H1 (cell line): ENCODE data around the genes ERVV-1, VN1R4, ZNF765 and CACNG8.

GRCh38 chr19:53007196-53007846 is 6.4 kb upstream of the ERVV-1 start:
- RRBS: no CpG with 5 or more reads among the region's 10 CpGs
CAGE:
- cytosol, long polyA plus RNA: no peak
- long polyA plus RNA: no peak
- nucleus, long polyA plus RNA: no peak

- RRBS: no CpG with 5 or more reads among the region's 7 CpGs
CAGE:
- cytosol, long polyA plus RNA: no peak
- long polyA plus RNA: no peak
- nucleus, long polyA plus RNA: no peak
These were observed at the start of gene ERVV-1 for GRCh38 chr19:53013588-53014140. TSS of gene ERVV-1 (plus strand) at chr19:53013921.

DNA sequence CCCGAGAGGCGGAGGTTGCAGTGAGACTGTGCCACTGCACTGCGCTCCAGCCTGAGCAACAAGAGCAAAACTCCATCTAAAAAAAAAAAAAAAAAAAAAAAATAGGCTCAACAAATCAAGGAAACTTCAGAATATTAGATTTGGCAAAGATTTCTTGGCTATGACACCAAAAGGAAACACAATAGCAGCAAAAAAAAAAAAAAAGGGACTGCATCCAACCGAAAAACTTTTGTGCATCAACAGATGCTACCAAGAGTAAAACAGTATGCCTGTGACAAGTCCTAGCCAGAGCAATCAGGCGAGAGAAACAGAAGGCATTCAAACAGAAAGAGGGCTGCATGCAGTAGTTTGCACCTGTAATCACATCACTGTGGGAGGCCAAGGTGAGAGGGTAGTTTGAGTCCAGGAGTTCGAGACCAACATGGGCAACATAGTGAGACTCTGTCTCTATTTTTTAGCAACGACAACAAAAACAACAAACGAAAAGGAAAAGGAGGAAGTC is 23.7 kb downstream of the ZNF160 start:
- RRBS: no CpG with 5 or more reads among the region's 8 CpGs
CAGE:
- cytosol, long polyA plus RNA: no peak
- long polyA plus RNA: no peak
- nucleus, long polyA plus RNA: no peak

- RRBS: 0% methylated on average over 6 of the region's 28 CpGs
CAGE:
- cytosol, long polyA plus RNA: no peak
- long polyA plus RNA: no peak
- nucleus, long polyA plus RNA: start-site peak on the plus strand at chr19:53132476-53132489, 7 reads
These were observed 687 bp downstream of the ZNF415 start for GRCh38 chr19:53131870-53132576.

- RRBS: no CpG with 5 or more reads among the region's 7 CpGs
CAGE:
- cytosol, long polyA plus RNA: no peak
- long polyA plus RNA: no peak
- nucleus, long polyA plus RNA: no peak
These were observed at the start of gene VN1R4 for GRCh38 chr19:53267441-53268012. TSS of gene VN1R4 (minus strand) at chr19:53267723.

DNA sequence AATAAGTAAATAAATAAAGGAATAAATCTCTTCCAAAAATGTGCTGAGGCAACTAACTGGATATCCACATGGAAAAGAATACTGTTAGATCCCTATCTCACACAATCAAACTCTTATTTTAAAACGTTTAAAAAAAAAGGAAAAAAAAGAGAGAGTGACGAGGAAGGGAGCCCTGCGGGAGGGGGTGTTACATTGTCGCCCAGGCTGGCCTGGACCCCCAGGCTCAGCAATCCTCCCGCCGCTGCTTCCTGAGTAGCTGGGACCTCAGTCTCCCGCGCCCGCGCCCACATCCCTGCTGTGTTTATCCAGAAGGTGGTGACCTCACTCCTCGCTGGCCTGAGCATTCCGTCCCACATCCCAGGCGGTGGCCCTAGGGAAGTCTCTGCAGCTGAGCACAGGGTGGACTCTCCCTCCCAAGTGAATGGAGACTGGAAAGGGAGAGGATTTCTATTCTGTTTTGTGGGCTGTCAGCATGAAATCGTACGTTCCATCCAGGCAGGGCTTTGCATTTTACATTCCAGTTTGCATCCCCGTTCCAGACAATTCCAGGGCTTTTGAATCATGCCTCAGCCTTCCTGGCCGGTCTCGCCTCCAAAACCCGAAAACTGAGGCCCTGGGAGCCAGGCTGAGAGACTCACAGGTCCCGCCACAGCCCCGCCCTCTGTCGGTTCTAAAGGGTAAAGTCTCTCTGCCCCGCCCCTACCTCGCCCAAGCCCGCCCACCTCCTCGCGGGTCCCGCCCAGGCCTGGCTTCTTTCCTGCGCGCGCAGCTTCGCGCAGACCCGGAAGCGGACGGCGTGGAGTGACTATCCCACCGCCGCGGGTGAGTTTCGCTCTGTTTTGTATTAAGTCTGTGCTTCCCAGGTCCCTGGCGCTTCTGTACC is at the start of gene ZNF765:
TSS of gene ZNF765 (plus strand) at position 778 of the 883 bp plus-strand sequence.
- RRBS: no CpG with 5 or more reads among the region's 42 CpGs
CAGE:
- cytosol, long polyA plus RNA: start-site peak on the plus strand centred at position 773 of the sequence, 23 bp wide, 146 reads
- long polyA plus RNA: start-site peak on the plus strand centred at position 781 of the sequence, 42 bp wide, 147 and 148 reads in 2 replicates
- nucleus, long polyA plus RNA: start-site peak on the plus strand centred at position 779 of the sequence, 12 bp wide, 507 reads

GRCh38 chr19:53422972-53423409 is 8.8 kb upstream of the ZNF761 start:
- RRBS: no CpG with 5 or more reads among the region's 11 CpGs
CAGE:
- cytosol, long polyA plus RNA: no peak
- long polyA plus RNA: no peak
- nucleus, long polyA plus RNA: no peak

DNA sequence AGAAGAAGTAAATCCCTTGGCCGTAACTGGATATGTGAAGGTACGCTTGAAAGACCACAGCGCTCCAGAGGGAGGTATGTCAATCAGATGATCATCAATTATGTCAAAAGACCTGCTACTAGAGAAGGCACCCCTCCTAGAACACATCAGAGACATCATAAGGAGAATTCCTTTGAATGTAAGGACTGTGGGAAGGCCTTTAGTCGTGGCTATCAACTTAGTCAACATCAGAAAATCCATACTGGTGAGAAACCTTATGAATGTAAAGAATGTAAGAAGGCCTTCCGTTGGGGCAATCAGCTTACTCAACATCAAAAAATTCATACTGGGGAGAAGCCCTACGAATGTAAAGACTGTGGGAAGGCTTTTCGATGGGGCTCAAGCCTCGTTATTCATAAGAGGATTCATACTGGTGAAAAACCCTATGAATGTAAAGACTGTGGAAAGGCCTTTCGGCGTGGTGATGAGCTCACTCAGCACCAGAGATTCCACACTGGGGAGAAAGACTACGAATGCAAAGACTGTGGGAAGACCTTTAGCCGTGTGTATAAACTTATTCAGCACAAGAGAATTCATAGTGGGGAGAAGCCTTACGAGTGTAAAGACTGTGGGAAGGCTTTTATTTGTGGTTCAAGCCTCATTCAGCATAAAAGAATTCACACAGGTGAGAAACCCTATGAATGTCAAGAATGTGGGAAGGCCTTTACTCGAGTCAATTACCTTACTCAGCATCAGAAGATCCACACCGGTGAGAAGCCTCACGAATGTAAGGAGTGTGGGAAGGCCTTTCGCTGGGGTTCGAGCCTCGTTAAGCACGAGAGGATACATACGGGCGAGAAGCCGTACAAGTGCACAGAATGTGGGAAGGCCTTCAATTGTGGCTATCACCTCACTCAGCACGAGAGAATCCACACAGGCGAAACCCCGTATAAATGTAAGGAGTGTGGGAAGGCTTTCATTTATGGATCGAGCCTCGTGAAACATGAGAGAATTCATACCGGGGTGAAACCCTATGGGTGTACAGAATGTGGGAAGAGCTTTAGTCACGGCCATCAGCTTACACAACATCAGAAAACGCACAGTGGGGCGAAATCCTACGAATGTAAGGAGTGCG is 39.2 kb downstream of the ZNF331 start:
- RRBS: no CpG with 5 or more reads among the region's 34 CpGs
CAGE:
- cytosol, long polyA plus RNA: no peak
- long polyA plus RNA: no peak
- nucleus, long polyA plus RNA: no peak

DNA sequence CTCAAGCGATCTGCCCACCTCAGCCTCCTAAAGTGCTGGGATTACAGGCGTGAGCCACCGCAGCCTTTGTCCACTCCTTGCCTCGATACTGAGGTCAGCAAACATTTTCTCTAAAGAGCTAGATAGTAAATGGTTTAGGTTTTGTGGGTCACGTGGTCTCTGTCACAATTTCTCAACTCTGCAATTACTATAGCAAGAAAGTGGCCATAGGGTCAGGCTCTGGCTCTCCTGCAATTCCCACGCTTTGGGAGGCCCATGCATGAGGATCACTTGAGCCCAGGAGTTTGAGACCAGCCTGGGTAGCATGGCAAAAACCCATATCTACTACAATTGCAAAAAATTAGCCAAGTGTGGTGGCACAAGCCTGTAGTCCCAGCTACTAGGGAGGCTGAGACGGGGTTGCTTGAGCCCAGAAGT is 42.7 kb downstream of the NLRP12 start:
- RRBS: no CpG with 5 or more reads among the region's 7 CpGs
CAGE:
- cytosol, long polyA plus RNA: no peak
- long polyA plus RNA: no peak
- nucleus, long polyA plus RNA: no peak

DNA sequence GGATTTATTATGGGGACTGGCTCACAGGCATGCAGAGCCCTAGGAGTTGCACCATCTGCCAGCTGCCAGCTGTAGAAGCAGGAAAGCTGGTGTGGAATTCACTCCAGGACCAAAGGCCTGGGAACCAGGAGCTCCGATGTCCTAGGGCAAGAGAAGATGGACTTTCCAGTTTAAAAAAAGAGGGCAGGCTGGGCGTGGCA is 6.6 kb upstream of the NLRP12 start:
- RRBS: no CpG with 5 or more reads among the region's 2 CpGs
CAGE:
- cytosol, long polyA plus RNA: no peak
- long polyA plus RNA: no peak
- nucleus, long polyA plus RNA: no peak

DNA sequence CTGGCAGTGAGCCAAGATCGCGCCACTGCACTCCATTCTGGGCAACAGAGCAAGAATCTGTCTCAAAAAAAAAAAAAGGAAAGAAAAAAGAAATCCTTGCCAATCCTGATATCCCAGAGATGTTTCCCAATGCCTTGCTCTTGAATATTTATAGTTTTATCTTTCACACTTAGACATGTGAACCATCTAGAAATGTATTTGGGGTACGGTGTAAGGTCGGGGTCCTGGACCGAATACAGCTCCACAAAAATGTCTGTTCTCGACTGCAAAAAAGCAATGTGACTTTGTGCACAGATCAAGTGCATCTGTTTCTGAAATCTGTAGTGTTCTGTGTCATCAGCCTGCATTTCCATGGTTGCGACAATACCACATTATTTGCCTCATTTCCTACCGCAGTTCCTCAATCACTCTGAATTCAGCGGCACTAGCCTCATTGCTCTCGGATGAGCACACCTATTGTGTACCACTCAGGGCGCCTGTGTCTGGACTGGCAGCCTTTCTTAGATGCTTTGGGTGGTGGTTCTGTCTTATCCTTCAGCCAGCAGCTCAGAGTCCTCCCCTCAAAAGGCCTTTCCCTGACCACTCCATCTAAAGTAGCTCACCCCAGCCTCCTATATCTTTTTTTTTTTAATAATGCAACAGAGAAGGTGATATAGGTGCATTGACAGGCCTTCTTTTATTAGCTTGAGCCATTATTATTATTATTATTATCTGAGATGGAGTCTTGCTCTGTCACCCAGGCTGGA is 15.9 kb upstream of the MYADM start:
- RRBS: no CpG with 5 or more reads among the region's 11 CpGs
CAGE:
- cytosol, long polyA plus RNA: no peak
- long polyA plus RNA: no peak
- nucleus, long polyA plus RNA: no peak

- RRBS: no CpG with 5 or more reads among the region's 4 CpGs
CAGE:
- cytosol, long polyA plus RNA: no peak
- long polyA plus RNA: no peak
- nucleus, long polyA plus RNA: no peak
These were observed 459 bp downstream of the MYADM start for GRCh38 chr19:53868248-53868436.

DNA sequence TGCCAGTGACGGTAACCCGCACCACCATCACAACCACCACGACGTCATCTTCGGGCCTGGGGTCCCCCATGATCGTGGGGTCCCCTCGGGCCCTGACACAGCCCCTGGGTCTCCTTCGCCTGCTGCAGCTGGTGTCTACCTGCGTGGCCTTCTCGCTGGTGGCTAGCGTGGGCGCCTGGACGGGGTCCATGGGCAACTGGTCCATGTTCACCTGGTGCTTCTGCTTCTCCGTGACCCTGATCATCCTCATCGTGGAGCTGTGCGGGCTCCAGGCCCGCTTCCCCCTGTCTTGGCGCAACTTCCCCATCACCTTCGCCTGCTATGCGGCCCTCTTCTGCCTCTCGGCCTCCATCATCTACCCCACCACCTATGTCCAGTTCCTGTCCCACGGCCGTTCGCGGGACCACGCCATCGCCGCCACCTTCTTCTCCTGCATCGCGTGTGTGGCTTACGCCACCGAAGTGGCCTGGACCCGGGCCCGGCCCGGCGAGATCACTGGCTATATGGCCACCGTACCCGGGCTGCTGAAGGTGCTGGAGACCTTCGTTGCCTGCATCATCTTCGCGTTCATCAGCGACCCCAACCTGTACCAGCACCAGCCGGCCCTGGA is 6.0 kb downstream of the MYADM start:
- RRBS: 79% methylated on average over 4 of the region's 43 CpGs
CAGE:
- cytosol, long polyA plus RNA: no peak
- long polyA plus RNA: no peak
- nucleus, long polyA plus RNA: no peak

- RRBS: 4% methylated on average over 14 of the region's 46 CpGs
CAGE:
- cytosol, long polyA plus RNA: no peak
- long polyA plus RNA: no peak
- nucleus, long polyA plus RNA: no peak
These were observed at the start of gene CACNG8 for GRCh38 chr19:53962864-53963338. TSS of gene CACNG8 (plus strand) at chr19:53962937.

GRCh38 chr19:54094603-54095002 is 6.0 kb downstream of the OSCAR start:
- RRBS: no CpG with 5 or more reads among the region's 13 CpGs
CAGE:
- cytosol, long polyA plus RNA: no peak
- long polyA plus RNA: start-site peak on the minus strand at chr19:54094710-54094793, 12 and 14 reads in 2 replicates
- nucleus, long polyA plus RNA: start-site peak on the minus strand at chr19:54094713-54094751, 6 reads

- RRBS: no CpG with 5 or more reads among the region's 11 CpGs
CAGE:
- cytosol, long polyA plus RNA: no peak
- long polyA plus RNA: no peak
- nucleus, long polyA plus RNA: no peak
These were observed 6.4 kb downstream of the CNOT3 start for GRCh38 chr19:54143896-54144375.

GRCh38 chr19:54153351-54154137 is 6.0 kb downstream of the LENG1 start:
- RRBS: no CpG with 5 or more reads among the region's 9 CpGs
CAGE:
- cytosol, long polyA plus RNA: no peak
- long polyA plus RNA: no peak
- nucleus, long polyA plus RNA: no peak

GRCh38 chr19:54286341-54286629 is 5.4 kb upstream of the LILRB2 start:
- RRBS: no CpG with 5 or more reads among the region's 7 CpGs
CAGE:
- cytosol, long polyA plus RNA: no peak
- long polyA plus RNA: no peak
- nucleus, long polyA plus RNA: no peak

- RRBS: no CpG with 5 or more reads among the region's 5 CpGs
CAGE:
- cytosol, long polyA plus RNA: no peak
- long polyA plus RNA: no peak
- nucleus, long polyA plus RNA: no peak
These were observed 7.9 kb downstream of the LILRA5 start for GRCh38 chr19:54304888-54305727.

DNA sequence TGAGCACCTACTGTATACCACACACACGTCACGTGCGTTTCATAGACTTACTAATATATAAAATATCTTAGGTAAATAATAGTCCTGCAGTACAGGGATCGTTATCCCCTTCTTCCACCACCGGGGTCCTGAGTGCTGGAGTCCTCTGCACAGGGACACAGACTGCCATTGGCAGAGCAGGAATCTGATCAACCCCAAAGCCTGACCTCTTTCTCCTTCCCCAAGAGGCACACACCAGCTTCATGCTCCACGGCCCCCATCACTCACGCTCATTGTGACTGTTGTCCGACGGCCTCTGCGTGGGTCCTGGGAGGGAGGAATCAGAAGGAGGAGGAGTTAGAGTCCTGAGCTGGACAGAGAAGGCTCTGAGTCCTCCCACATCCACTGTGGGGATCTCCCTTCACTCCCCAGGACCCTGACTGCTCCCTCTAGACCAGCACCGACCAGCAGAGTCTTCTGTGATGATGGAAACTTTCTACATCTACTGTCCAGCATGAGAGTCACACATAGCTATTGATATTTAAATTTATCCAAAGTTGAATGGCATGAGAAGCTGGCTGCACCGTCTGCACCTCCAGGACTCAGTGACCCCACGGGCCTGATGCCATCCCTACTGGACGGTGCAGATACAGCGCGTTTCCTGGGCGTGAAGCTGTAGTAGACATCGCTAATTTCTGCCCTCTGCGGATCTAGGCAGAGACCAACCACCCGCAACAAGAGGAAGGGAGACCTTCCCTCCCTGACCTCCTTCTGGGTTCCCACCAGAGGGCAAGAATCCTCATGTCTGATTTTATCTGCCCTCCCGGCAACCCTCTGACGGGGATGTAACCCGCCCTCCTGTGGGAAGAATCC is 7.8 kb downstream of the LAIR1 start:
- RRBS: no CpG with 5 or more reads among the region's 23 CpGs
CAGE:
- cytosol, long polyA plus RNA: no peak
- long polyA plus RNA: no peak
- nucleus, long polyA plus RNA: no peak